Pulmonary artery (tissue), 1 donor: ENCODE measurements around the genes SLC39A12 and PLXDC2.

GRCh38 chr10:17229193-17230239, 1.5 kb downstream of the VIM start:
- PRO-cap, result bidirectional peak, plus-strand start at chr10:17229278, minus-strand start at chr10:17229123

DNA sequence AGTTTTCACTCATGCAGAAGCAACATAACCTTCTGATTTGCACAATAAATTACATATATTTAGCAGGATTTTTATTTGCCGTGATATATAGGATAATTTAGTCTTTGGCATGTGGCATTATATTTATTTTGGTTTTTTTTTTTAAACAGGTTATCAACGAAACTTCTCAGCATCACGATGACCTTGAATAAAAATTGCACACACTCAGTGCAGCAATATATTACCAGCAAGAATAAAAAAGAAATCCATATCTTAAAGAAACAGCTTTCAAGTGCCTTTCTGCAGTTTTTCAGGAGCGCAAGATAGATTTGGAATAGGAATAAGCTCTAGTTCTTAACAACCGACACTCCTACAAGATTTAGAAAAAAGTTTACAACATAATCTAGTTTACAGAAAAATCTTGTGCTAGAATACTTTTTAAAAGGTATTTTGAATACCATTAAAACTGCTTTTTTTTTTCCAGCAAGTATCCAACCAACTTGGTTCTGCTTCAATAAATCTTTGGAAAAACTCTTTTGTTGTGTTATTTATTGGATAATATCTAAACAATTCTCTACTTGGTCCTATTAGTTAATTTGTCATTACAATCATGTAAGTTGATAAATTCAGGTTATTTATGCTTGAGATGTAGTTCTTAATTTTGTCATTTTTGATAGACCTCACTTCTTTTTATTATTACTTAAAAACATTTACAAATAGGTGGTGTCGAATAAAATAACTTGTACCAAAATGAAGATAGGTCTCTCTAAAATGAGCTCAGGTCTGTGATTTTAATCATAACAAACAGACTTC, 9.2 kb downstream of the VIM start:
- PRO-cap, result no peak

GRCh38 chr10:17511134-17511671, 56.8 kb upstream of the ST8SIA6 start:
- PRO-cap, result no peak

GRCh38 chr10:17891373-17892040, 60.2 kb upstream of the SLC39A12 start:
- PRO-cap, result no peak

GRCh38 chr10:17951655-17952185, at the start of gene SLC39A12:
Gene SLC39A12, plus strand, starts transcription at chr10:17951918.
- PRO-cap, result no peak

GRCh38 chr10:18226753-18227408, 86.7 kb downstream of the CACNB2 start:
- PRO-cap, result no peak

GRCh38 chr10:18306247-18307002, 166.2 kb downstream of the CACNB2 start:
- PRO-cap, result no peak

DNA sequence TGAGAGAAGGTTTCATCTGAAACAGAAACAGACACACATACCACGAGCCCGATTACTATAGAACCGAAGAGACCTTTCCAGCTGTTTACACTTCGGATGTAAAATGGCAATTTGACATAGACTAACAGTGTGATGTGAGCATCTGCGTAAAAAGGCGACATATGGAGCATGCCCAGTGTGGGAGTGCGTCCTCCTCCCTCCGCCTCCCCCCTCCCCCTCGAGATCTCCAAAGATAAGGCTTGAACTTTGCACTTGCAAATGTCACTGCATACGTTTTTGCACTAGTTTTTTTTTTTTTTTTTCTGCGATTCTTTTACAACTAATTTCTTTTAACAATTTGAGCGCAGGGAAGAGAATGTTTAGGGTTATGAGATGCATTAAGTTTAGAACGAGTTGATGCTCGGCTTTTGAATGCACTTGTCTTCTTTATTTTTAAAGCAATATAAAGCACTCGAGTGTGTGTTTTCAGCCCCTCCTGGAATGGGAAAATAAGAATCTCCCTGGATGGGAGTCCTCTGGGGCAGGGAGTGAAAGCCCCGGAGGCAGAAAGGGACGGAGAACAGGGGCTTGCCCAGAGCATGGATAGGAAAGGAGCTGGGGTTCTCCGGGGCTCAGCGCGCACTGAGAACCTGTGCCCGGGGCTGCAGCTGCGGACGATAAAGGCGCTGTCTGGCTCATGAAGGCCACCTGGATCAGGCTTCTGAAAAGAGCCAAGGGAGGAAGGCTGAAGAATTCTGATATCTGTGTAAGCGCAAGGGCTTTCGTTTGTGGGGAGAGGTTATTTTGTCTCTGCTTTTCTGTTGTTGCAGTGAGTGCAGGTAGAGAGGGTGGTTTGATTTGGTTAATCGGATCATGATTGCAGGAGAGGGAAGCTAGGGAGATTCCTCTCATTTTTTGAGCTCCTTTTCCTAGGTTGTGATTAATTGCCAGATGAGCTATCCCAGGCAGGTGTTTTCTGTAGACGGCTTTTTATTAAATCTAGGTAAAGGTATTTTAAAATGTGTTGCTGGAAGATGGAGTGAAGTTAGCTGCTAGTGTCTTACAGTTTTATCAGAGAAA, 250.7 kb downstream of the NSUN6 start:
- PRO-cap, result no peak

GRCh38 chr10:18539257-18539658, 112.1 kb downstream of the NSUN6 start:
- PRO-cap, result no peak

GRCh38 chr10:18572525-18573974, 78.3 kb downstream of the NSUN6 start:
- PRO-cap, result no peak

DNA sequence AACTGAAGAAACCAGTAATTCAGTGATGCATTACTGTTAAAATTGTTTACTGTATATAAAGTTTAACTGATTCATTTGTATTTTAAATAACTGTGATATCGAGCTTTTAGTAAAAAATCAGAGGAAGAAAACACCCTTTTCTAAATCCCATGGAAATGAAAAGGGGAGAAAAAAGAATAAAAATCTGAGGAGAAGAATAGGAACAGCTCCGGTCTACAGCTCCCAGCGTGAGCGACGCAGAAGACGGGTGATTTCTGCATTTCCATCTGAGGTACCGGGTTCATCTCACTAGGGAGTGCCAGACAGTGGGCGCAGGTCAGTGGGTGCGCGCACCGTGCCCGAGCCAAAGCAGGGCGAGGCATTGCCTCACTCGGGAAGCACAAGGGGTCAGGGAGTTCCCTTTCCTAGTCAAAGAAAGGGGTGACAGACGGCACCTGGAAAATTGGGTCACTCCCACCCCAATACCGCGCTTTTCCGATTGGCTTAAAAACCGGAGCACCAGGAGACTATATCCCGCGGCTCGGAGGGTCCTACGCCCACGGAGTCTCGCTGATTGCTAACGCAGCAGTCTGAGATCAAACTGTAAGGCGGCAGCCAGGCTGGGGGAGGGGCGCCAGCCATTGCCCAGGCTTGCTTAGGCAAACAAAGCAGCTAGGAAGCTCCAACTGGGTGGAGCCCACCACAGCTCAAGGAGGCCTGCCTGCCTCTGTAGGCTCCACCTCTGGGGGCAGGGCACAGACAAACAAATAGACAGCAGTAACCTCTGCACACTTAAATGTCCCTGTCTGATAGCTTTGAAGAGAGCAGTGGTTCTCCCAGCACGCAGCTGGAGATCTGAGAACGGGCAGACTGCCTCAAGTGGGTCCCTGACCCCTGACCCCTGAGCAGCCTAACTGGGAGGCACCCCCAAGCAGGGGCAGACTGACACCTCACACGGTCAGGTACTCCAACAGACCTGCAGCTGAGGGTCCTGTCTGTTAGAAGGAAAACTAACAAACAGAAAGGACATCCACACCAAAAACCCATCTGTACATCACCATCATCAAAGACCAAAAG, 23.8 kb downstream of the NSUN6 start:
- PRO-cap, result no peak

DNA sequence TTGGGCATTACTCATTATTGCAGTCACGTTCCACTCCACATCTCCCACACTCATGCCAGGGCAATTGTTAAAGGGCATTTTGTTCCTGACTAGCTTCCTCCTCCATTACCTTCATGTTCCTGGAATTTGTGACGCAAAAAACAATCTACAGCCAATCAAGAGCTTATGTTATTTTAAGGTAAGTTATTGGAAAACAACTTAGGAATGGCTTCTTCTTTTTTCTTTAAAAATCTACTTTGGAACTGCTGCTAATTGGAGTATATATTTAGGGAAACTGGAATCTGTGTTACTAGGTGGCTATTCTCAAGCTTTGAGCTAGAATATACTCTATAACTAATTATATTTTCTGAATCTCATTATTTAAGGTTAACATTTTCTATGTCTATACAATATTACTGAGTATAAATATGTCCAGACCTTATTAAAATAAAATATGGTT, 48.1 kb upstream of the PLXDC2 start:
- PRO-cap, result no peak

DNA sequence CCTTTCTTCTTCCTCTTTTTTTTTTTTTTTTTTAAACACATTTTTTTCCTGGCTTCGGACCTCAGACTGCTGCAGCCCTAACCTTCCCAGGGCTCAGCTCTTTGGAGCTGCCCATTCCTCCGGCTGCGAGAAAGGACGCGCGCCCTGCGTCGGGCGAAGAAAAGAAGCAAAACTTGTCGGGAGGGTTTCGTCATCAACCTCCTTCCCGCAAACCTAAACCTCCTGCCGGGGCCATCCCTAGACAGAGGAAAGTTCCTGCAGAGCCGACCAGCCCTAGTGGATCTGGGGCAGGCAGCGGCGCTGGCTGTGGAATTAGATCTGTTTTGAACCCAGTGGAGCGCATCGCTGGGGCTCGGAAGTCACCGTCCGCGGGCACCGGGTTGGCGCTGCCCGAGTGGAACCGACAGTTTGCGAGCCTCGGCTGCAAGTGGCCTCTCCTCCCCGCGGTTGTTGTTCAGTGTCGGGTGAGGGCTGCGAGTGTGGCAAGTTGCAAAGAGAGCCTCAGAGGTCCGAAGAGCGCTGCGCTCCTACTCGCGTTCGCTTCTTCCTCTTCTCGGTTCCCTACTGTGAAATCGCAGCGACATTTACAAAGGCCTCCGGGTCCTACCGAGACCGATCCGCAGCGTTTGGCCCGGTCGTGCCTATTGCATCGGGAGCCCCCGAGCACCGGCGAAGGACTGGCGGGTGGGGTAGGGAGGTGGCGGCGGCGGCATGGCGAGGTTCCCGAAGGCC, at the start of gene PLXDC2:
TSS of gene PLXDC2 (plus strand) at position 64 of the 732 bp plus-strand sequence.
- PRO-cap, result unidirectional peak, plus-strand start at position 497 of the sequence; bidirectional peak, plus-strand start at position 676 of the sequence, minus-strand start at position 563 of the sequence

DNA sequence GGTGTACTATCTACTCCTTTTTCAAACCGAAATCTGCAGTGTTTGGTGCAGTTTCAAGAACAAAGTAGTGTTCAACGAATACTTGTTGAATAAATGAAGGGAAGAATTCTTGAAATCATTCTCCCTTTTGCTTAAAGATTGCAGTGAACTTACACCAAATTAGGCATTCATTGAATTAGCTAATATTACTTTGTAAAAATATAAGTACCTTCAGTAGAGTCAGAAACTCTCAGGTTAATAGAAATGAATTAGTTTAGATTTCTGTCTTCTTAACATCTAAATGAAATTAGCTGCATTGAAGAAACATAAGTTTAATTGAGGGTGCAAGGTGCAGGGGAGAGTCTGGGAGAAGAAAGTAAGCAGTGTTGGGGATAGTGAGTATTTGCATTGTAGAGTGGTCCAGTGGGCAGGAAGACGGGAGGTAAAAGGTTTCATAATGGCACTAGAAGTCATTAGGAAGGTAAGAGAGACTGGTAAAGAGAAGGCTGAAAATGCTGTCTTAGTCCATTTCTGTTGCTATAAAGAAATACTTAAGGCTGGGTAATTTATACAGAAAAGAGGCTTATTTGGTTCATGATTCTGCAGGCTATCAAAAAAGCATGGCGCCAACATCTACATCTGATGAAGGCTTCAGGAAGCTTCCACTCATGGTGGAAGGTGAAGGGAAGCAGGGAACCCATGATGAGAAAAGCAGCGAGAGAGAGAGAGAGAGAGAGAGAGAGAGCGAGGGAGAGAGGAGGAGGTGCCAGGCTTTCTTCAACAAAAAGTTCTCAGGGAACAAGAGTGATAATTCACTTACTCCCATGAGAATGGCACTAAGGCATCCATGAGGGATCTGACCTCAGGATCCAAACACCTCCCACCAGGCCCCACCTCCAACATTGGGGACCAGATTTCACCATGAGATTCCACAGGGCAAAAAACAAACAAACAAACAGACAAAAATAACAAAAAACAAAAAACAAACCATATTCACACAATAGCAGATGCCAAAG, 42.4 kb downstream of the PLXDC2 start:
- PRO-cap, result no peak

DNA sequence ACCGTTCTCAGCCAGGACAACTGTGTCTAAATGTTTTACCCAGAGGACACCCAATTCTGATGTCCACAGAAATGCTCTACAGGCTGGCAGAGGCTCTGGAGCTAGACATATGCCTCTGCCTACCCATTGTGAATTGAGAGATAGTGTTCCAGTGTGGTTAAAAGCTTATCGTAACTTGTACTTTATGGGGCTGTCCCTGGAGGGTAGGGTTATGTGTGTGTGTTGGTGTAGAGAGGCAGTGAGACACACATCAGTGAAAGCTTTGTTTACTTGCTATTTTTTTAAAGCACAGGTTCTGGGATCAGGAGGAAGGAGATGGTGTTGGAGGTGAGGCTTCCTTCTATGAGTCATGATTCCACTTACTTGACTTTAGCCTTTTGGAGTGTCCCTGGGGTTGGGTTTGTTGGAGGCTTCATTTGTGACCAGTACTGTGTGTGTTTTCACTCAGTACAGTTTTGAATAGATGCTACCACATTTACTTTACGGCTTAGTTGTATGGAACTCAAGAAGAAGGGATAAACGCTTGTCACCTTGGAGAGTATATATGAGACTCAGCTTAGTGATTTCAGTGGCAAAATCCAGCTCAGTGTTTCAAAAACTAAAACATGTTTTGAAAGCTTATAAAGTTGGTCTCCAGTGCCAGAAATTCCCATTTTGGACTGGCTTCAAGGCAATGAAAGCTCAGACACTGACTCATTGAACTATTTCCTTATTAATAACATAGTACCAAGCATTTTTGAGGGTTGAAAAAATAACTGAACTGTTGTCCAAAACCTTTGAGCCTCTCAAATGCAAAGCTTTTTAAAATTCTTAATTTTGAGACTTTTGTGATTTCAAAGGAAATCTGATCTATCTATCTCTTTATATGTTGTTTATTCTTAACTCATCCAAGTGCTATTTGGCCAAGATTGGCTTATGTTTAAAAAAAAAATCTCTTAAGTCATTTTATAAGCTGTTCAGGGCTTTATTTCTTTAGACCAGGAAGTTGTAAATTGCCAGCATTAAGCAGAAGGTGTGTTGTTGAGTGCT, 106.2 kb downstream of the PLXDC2 start:
- PRO-cap, result no peak

DNA sequence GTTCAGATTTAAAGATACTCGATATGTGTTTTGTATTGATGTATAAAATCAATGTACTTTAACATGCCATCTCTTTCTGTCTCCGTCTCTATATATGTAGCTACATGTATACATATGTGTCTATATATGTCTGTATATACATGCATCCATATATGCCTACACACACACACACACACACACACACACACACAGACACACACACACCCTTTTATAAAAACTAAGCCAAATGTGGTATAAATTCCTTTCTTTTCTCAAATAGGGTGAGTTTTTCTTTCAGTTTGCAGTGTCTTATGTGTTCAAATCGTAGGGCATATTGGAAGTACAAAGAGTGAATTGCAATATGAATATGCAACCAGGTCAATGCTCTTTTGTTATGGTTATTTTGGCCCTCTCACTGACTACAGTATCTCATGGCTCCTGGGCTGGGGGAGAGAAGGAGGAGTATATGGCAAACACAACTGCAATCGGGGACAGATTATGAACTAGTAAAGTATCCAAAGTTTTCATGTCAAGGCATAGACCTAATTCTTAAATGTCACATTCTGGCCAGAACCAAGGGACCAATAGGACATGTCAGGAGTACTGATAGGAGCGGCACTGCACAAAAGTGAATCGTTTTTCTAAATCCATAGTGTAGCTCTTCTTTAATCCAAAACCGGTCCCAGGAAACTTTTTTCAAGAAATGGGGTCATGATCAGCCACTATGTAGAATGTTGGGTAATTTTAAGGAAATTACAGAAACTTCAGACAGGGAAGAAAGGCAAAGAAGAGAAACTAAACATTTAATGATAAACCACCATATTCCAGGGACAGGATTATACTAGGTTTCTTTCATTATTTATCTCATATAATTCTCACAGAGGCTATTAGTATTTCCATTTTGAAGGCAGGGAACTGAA, 302.0 kb downstream of the PLXDC2 start:
- PRO-cap, result no peak

GRCh38 chr10:20124916-20125496, 308.8 kb downstream of the PLXDC2 start:
- PRO-cap, result no peak

DNA sequence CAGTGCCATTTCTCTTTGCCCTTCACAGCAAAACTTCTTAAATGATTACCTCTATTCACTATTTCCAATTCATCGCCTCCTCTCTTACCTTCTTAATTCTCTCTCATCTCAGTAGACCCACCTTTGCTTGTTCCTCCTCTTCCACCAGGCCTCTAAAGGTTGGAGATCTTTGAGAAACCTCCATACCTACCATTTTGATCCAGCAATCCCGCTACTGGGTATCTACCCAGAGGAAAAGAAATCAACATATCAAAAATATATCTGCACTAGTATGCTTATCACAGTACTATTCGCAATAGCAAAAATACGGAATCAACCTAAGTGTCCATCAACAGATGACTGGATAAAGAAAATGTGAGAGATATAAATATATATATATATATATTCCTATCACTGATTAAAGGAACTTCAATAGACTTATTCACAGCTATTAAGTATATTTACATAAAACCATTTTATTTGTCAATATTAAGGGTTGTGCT, 31.8 kb upstream of the NEBL start:
- PRO-cap, result no peak

DNA sequence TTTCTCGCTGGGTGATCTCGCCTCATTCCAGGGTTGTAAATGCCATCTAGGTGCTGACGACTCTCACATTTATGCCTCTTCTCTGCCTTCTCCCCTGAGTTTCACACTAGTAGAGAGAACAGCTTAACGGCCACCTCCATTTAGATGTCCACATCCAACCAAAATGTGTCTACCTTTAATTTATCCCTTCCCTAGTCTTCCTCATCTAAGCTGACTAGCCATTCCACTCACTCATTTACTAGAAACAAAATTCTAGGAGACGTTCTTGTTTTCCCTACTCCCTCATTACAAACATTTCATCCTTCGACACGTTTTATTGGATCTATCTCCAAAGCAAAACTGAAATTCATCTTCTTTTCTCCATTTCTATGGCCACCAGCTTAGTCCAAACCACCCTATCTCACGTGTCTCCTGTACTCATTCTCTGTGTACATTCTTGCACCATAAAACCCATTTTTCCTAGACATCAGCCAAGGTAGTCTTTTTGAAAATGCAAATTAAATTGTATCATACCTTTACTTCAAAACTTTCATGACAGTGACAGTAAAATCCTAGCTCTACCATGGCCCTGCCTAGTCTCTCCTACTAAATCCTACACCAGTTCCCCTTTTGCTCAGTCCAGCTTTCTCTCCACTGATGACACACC, 33.0 kb upstream of the NEBL start:
- PRO-cap, result no peak

GRCh38 chr10:21019527-21019788, 122.3 kb upstream of the NEBL start:
- PRO-cap, result no peak